Right lobe of liver (tissue), 4 donors: ENCODE results near the genes ATP1B3 and SLC9A9.

- PRO-cap, 4 experiments, result peak in 1 of 4 experiments; most common minus-strand start chr3:141661858 (in 1)
- RAMPAGE, long total RNA, 2 experiments, result no peak in any of the 2 experiments
Measured at GRCh38 chr3:141661311-141661931, 76.7 kb upstream of the RNF7 start.

- PRO-cap, 4 experiments, result no peak in any of the 4 experiments
- RAMPAGE, long total RNA, 2 experiments, result no peak in any of the 2 experiments
Measured at GRCh38 chr3:141853194-141853574, 23.3 kb upstream of the ATP1B3 start.

- PRO-cap, 4 experiments, result peak in 4 of 4 experiments; most common plus-strand start chr3:141876643 (in 4); most common minus-strand start chr3:141876475 (in 4)
- RAMPAGE, long total RNA, 2 experiments, result start-site peak on the plus strand in 1 of 2 experiments, at chr3:141876633-141876644 at its widest, 28 reads per replicate
Measured at GRCh38 chr3:141875890-141876947, at the start of gene ATP1B3. Gene ATP1B3 (plus strand): TSS chr3:141876643.

DNA sequence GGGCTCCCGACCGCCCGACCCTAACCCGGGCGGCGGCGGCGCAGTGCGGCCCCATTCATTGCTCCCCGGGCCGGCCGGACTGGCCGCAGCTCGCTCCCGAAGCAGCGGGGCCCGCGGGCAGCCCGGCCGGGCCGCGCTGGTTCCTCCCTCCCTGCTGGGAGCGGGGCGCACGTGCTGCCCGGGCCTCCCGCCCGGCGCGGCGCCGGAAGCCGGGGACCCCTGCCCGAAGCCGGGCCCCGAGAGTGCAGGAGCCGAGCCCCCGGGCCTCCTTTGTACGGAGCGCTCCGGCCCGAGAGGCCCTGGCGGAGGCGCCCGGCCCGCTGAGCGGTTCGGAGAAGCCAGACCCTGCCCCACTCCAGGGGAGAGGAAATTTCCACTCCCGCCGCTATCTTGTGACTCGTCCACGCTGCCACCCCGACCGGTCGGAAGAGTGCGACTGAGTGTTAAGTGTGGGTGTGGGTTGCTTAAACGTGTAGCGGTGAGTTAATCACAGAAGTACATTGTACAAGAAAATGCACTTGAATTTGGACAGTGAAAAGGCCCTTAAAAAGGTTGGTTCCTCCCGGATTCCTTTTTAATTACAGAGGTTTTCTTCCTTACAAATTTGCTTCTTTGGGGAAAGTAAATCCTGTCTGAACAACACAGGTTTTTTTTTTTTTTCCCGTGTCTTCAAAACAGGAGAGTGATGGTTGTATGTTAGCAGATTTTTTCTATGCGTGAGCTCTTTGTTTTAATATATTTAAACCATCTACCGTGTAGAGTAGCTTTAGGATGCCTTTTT is 759 bp downstream of the ATP1B3 start:
- PRO-cap, 4 experiments, result peak in 3 of 4 experiments; most common plus-strand start position 439 of the sequence (in 2); most common minus-strand start position 322 of the sequence (in 2)
- RAMPAGE, long total RNA, 2 experiments, result no peak in any of the 2 experiments

GRCh38 chr3:141914092-141915196 is 38.0 kb downstream of the ATP1B3 start:
- PRO-cap, 4 experiments, result no peak in any of the 4 experiments
- RAMPAGE, long total RNA, 2 experiments, result no peak in any of the 2 experiments

DNA sequence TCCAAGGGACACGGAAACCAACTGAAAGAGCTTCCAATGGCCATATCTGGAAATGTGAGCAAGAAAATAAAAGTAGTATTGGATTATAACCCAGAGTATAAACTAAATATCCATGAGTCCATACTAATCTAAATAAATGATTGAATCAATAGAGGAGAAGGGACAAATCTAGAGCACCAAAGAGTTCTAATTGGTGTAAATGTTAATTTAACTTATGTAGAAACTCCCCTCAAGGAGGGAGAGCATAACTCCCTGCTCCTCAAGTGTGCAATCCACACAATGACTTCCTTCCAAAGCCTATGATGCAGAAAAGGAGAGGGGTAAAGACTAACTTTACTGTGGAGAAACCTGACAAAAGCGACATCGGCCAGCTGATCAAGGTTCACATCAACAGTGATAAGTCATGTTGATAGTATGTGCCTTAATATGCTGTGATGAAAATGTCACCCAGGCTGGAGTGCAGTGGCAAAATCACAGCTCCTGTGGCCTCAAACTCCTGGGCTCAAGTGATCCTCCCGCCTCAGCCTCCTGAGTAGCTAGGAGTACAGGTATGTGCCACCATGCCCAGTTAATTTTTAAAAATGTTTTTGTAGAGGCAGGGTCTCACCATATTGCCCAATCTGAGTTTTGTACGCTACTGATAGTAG is 76.6 kb downstream of the TFDP2 start:
- PRO-cap, 4 experiments, result no peak in any of the 4 experiments
- RAMPAGE, long total RNA, 2 experiments, result no peak in any of the 2 experiments

DNA sequence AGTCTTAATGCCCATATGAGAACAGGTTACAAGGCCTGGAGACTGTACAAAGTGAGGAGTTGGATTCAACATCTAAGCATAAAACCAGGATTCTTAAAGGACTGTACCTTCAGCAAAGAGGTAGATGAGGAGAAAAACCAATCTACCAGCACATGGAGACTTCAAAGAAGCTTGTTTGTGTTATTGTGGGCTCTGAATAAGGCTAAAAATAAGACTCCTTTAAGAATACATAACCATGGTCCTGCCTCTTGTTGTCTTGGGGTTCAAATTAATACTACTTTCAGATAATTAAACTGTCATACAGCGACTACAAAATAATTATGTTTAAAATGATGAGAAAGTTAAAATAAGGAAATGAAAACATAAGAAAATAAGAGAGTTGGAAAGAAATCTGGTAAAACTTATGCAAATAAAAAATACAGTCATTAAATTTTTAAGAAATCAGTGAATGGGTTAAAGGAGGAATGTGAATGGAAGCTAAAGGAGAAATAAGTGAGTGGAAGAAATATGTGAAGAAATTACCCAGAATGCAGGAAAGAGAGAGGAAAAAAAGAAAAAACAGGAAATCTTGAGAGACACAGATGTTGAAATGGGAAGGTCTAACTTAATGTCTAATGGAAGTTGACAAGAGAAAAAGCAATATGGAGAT is 10.2 kb downstream of the TRPC1 start:
- PRO-cap, 4 experiments, result no peak in any of the 4 experiments
- RAMPAGE, long total RNA, 2 experiments, result no peak in any of the 2 experiments

DNA sequence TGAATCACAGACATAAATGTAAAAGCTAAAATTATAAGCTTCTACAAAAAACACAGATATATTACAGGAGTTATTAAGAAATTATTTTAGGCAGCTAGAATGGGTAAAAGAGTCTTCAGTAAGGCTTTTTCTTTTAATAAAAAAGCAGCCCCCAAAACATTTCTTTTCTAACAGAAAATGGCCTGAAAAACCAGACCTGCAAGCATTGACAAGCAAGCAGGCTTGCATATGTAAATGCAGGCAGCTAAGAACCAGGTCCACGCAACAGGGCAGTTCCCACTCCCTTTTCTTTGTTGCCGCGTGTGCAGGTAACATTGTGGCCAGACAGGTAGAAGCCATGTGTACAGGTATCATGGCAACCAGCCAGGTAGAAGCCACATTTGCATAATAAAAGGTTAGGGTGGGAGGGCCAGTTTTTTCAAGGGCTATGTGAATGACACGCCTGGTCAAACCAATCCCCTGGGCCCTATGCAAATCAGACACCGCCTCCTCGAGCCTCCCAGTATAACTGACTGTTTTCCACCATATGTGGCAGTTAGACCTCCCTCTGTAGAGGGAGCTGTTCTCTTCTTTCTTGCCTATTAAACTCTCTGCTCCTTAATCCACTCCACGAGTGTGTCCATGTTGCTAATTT is 22.1 kb downstream of the PCOLCE2 start:
- PRO-cap, 4 experiments, result no peak in any of the 4 experiments
- RAMPAGE, long total RNA, 2 experiments, result no peak in any of the 2 experiments

DNA sequence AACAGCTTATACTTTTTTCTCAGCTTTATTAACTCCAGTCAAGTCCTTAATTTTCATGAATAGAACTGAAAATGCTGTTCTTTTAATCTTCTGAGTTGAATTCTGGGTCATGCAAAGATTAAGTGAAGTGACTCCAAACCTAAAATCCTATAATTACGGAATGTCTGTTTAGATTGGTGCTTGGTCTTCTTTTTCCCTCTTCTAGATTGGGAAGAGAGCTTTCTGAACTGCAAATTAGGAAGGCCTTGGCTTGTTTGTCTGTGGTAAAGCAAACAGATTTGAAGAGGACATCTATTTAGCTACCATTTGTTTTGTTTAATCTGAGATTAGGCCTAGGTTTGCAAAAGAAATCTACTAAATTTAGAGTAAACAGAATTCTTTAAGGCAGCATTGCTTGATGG is 23.5 kb downstream of the PAQR9 start:
- PRO-cap, 4 experiments, result peak in 4 of 4 experiments; most common minus-strand start position 260 of the sequence (in 3)
- RAMPAGE, long total RNA, 2 experiments, result no peak in any of the 2 experiments

DNA sequence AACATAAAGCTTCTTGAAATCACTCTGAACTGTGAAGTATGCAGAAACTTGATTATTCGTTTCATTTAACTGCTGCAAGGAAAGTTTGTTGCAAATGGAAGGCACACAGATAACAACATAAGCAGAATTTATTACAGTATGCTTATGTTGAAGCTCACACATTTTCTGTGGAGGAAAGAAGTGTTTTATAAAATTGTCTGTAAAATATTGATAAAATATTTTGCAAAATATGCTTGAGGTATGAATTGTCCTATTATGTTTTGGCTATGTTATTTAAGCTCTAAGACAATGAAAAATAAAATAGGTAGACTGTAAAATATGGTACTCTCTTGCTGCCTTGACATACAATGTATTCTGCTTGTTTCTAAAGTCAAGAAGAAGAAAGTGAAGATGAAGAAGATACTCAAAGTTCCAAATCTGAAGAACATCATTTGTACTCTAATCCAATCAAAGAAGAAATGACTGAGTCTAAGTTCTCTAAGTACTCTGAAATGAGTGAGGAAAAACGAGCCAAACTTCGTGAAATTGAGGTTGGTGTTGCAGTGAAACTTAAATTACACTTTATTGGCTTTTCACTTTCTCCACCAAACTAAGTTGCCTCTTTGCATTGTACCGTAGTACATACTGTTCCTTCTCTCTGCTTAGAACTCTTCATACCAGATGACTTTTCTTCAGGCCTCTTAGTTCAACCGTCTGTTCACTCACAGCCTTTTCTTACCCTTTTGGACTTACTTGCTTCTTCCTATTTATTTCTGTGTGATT is 41.6 kb downstream of the U2SURP start:
- PRO-cap, 4 experiments, result no peak in any of the 4 experiments
- RAMPAGE, long total RNA, 2 experiments, result no peak in any of the 2 experiments

DNA sequence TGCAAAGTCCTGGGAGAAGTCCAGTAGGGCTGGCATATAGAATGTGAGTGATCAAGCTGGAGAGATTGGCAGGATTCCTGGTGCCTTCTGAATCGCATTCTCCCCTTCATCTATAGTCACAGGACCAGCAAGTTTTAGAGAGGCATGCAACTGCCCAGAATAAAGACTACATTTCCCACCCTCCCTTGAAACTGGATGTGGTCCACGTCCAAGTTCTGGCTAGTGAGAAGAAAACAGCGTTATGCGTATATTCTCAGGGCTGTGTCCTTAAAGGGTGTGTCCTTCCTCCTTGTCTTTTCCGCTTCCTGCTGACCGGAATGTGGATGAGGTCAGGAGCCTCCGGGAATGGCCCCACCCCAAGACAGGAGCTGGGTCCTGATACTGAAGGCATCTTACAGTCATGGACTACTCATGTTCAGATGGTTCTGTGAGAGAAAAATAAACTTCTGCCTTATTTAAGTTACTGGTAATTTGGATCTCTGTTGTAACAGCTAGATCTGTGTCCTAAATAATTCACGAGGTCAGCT is 20.2 kb downstream of the CHST2 start:
- PRO-cap, 4 experiments, result no peak in any of the 4 experiments
- RAMPAGE, long total RNA, 2 experiments, result no peak in any of the 2 experiments

GRCh38 chr3:143171045-143171807 is 51.7 kb downstream of the CHST2 start:
- PRO-cap, 4 experiments, result no peak in any of the 4 experiments
- RAMPAGE, long total RNA, 2 experiments, result no peak in any of the 2 experiments

DNA sequence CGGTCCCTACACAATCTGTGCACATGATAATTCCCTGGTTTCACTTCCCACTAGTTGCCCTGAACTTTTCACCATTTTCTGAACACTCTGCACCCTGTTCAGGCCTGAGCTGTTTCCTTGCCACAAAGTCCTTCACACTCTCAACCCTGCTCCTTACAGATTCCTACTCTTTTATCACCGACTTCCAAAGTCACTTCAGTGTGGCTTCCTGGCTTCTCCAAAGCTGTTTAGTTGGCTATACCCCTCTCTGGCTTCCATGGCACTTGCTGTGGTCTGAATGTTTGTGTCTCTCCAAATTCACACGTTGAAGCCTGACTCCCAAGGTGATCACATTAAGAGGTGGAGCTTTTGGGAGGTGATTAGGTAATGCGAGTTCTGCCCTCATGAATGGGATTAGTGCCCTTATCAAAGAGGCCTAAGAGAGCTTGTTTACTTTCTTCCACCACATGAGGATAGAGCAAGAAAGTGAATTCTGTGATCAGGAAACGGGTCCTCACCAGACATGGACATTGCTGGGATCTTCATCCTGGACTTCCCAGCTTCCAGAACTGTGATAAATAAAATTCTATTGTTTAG is 233.5 kb downstream of the CHST2 start:
- PRO-cap, 4 experiments, result no peak in any of the 4 experiments
- RAMPAGE, long total RNA, 2 experiments, result no peak in any of the 2 experiments

GRCh38 chr3:143824257-143824822 is 23.9 kb downstream of the SLC9A9 start:
- PRO-cap, 4 experiments, result no peak in any of the 4 experiments
- RAMPAGE, long total RNA, 2 experiments, result no peak in any of the 2 experiments

GRCh38 chr3:143848130-143848874 is at the start of gene SLC9A9:
Gene SLC9A9 (minus strand): TSS chr3:143848468.
- PRO-cap, 4 experiments, result peak in 2 of 4 experiments; most common minus-strand start chr3:143848458 (in 1)
- RAMPAGE, long total RNA, 2 experiments, result start-site peak on the minus strand in 2 of 2 experiments, at chr3:143848430-143848479 at its widest, 32 to 50 reads per replicate

GRCh38 chr3:144109950-144110443 is 138.4 kb downstream of the DIPK2A start:
- PRO-cap, 4 experiments, result peak in 3 of 4 experiments; most common plus-strand start chr3:144110209 (in 3); most common minus-strand start chr3:144110120 (in 2)
- RAMPAGE, long total RNA, 2 experiments, result no peak in any of the 2 experiments

- PRO-cap, 4 experiments, result peak in 1 of 4 experiments; most common plus-strand start chr3:146159887 (in 1); most common minus-strand start chr3:146159772 (in 1)
- RAMPAGE, long total RNA, 2 experiments, result no peak in any of the 2 experiments
Measured at GRCh38 chr3:146159677-146159946, 1.4 kb downstream of the PLOD2 start.

DNA sequence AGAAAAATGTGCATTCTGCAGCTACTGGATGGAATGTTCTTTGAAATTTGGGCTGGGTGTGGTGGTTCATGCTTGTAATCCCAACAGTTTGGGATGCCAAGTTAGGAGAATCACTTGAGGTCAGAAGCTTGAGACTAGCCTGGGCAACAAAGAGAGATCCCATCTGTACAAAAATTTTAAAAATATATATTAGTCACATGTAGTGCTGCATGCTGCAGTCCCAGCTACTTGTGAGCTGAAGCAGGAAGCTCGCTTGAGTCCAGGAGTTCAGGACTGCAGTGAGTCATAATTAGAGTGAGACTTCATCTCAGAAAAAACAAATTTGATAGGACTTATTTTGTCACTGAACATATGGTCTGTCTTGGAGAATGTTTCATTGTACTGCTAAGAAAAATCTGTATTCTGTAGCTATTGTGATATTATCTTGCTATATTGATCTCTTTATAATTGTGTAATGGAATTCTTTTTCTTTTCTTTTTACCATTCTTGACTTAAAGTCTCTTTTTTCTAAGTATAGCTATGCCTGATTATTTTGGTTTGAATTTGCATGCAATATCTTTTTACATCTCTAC is 63.0 kb upstream of the PLSCR4 start:
- PRO-cap, 4 experiments, result no peak in any of the 4 experiments
- RAMPAGE, long total RNA, 2 experiments, result no peak in any of the 2 experiments

DNA sequence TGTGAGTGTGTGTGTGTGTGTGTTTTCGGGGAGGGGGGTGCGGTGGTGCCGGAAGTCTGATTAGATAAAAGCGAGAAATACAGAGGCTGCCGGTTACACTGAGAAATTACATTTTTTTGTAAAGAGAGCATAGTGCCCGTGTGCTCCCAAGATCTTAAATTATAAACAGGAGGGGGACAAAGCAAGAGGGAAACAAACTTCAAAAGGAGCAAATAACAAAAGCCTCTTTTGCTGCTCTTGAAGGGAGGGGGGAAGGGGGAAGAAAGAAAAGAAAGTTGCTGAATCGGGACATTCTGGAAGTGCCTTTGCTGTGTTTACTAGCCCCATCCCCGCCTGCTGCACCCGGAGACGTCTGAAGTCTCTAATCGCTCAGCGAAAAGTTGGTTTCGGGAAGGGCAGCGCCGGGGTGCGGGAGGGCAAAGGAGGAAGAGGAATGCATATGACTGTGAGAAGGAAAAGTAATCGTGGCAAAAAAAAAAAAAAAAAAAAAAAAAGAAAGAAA is 547 bp upstream of the ZIC1 start:
- PRO-cap, 4 experiments, result no peak in any of the 4 experiments
- RAMPAGE, long total RNA, 2 experiments, result no peak in any of the 2 experiments

DNA sequence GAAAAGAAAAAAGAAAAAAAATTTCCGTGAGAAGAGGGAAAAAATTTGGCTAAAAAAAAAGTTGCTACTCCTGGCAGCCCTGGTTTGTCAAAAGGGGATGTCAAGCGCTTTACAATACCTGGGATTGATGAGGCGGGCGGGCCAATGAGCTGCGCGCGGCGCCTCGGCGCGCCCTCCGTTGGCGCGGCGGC is 201 bp upstream of the ZIC1 start:
- PRO-cap, 4 experiments, result no peak in any of the 4 experiments
- RAMPAGE, long total RNA, 2 experiments, result no peak in any of the 2 experiments